Cardiac septum (tissue), 1 donor: ENCODE data around the genes CLUL1, SMCHD1 and EMILIN2.

GRCh38 chr18:217425-217910 is 50.4 kb downstream of the THOC1 start:
- PRO-cap: no peak

GRCh38 chr18:254130-254600 is 13.7 kb downstream of the THOC1 start:
- PRO-cap: no peak

DNA sequence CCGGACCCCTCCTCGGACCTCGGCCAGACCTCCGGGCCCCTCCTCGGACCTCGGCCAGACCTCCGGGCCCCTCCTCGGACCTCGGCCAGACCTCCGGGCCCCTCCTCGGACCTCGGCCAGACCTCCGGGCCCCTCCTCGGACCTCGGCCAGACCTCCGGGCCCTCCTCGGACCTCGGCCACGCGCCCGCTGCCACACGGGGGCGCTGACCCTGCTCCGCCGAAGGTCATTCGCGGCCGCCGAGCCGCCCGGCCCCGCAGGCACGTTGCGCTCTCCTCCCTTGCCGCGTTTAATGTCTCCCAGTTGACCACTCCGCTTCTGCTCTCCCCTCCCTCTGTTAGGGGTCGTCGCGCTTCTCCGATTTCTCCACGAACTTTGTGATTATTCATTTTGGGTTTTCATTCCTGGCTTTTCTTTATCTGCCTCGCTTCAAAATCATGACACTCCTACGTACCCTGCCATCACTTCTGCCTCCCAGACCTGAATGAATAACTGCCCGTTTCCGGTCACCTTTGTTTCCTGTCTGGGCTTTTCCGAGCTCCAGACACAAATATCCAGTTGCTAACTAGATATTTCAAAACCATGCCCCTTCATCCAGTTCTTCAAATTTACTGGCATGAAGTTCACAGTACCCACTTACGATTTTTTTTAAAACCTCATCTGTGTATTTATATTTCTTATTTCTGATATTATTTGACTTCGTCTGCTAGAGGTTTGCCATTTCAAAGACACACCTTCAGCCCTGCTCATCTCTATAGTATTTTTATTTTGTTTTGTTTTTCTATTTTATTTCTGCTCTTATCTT is 14.8 kb upstream of the COLEC12 start:
- PRO-cap: no peak

- PRO-cap: no peak
Observed at GRCh38 chr18:596667-597565, at the start of gene CLUL1. Gene CLUL1, plus strand, starts transcription at chr18:596988.

- PRO-cap: no peak
Observed at GRCh38 chr18:681301-681847, 23.9 kb downstream of the TYMS start.

DNA sequence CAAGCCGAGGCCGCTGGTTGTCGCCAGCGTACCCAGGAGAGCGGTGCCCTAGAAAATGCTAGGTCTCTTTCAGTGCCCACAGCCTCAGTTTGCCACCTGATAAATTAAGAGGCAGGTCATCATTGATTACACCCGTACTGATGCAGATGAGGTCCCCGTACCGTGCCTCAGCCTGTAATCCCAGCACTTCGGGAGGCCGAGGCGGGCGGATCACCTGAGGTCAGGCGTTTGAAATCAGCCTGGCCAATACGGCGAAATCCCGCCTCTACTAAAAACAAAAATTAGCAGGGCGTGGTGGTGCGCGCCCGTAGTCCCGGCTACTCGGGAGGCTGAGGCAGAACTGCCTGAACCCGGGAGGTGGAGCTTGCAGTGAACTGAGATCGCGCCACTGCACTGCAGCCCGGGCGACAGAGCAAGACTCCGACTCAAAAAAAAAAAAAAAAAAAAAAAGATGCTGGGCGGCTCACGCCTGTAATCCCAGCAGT is 656 bp upstream of the ENOSF1 start:
- PRO-cap: no peak

DNA sequence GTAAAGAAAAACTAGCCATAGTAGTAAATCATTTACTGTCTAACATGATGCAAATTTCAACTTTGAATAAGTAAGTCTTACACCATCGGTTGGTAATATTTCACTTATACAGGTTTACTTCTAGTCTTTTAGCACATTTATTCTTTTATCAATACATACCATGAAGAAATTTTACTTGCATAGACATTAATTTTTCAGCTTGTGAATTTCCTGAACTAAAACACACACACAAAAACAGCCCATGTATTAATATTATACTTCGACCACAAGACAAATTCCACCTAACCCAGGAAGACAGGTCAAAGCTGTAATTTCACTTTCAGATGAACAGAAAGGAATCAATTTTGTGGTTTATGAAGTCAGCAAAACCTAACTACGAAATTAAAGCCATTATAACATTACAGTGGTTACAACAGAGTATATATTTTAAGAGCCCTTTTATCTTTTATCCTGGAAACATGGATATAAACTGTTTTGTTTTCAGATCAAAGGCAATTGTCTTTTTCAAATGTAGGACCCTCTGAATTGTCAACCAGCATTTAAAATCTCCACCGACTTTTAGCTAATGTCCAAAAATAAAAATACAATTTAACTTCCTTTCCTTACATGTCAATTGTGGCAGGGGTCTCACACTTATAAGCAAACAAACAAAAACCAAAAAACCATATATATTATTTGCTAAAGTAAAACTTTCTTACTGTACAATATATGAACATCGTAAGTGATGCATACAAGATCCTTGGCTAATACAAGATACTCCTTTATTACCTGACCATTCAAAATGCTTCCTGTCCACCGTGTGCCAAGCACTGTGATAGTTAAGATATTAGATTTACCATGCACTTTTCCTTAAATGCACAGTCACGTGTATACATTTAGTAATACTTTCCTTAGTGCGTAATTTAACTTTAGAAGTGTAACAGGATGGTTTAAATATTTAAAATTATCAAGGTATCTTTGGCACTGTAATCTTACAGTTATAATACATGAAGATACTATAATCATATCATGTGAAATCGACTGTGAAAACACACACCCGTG is 1.6 kb downstream of the YES1 start:
- PRO-cap: no peak

- PRO-cap: unidirectional peak, minus-strand start at chr18:812851; unidirectional peak, minus-strand start at chr18:813220
Observed at GRCh38 chr18:812823-813434, 887 bp upstream of the YES1 start.

DNA sequence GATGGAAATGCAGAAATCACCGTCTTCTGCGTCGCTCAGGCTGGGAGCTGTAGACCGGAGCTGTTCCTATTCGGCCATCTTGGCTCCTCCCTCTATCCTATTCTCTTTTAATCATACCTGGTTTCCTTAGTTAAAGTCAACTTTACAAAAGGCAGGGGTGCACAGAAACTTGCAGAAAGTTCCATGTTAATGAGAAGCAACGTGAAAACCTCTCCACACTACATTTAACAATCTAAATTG is 617.4 kb downstream of the ADCYAP1 start:
- PRO-cap: no peak

DNA sequence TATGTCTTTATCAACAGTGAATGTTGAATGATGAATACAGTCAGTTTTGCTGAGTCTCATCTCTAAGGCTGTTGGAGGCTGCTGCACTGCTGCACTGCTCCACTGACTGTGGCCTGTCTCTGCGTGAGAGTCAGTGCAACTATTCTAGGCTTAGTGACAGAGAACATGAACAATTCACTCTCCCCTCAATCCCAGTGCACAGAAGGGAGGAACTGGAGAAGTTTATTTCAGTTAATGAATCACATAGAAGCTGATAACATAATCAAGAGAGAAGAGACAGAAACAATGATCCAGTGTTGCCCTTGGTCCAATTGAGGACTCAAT is 483.4 kb downstream of the METTL4 start:
- PRO-cap: no peak

DNA sequence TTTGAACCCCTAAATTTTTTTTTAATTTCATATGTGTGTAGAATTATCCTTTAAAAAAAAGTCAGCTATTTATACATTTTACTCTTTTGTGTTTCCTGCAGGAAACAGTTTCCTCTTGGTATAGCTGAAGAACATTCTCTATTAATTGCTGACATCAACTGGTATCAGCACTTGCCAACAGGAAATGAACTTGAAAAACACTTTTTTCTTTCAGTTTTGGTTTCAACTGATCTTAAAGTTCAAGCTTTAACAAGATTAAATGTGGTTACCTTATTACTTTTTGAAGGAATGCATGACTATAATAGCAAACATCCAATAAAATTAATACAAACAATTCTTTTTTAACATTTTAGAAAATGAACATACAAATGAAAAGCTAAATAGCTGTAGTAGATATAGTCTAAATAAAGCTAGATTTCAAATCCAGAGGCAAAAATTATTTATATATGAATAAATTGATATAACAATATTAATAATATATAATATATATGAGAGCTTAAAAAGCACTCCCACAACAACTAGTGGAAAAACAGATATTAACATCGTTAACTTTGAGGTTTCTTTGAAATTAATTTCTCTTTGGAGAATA is 34.4 kb downstream of the NDC80 start:
- PRO-cap: no peak

GRCh38 chr18:2655473-2655992 is at the start of gene SMCHD1:
Gene SMCHD1, plus strand, starts transcription at chr18:2655726.
- PRO-cap: bidirectional peak, plus-strand start at chr18:2655726, minus-strand start at chr18:2655565

DNA sequence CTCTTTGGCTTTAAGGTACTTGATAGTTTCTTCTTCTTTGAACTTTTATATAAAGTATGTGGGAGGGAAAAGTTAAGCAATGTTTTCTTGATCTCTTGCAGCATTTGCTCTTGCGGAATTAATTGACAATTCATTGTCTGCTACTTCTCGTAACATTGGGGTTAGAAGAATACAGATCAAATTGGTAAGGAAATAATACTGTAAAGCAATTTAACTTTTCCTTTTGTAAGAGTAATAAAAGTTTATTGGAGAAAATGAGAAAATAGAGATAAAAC is 17.6 kb downstream of the SMCHD1 start:
- PRO-cap: no peak

DNA sequence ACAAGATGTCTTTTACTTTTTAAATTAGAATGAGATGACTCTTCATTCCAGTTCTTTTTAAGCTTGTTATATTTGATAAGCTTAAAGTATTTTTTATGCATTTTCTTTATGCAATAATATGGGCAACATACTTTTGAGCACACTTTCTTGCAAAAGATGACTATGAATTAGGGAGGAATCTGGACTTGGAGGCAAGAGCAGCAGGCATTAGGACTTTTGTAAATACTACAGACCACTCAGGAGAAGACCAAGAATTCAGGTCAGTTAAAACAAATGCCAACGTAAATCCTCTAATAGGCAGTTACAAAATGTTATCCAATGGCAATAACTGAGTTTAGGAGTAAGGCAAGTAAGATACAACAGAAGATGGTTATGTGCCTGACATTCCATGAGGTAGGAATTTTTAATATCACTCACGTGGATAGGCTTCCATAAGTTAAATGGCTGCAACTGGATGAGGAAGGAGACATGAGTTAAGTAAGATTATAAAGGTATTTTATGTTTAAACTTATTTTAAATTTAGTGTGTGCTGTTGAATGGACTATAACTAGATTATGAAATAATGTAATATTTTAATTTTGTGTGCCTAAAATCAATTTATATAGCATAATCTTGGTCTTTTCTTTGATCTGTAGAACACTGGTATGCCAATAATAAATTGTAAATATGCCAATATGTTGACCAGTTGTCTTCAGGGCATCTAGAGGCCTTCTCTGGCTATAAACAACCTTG is 75.4 kb downstream of the SMCHD1 start:
- PRO-cap: no peak

- PRO-cap: no peak
Observed at GRCh38 chr18:2735403-2736381, 80.2 kb downstream of the SMCHD1 start.

GRCh38 chr18:2780642-2781204 is 66.1 kb upstream of the EMILIN2 start:
- PRO-cap: no peak

DNA sequence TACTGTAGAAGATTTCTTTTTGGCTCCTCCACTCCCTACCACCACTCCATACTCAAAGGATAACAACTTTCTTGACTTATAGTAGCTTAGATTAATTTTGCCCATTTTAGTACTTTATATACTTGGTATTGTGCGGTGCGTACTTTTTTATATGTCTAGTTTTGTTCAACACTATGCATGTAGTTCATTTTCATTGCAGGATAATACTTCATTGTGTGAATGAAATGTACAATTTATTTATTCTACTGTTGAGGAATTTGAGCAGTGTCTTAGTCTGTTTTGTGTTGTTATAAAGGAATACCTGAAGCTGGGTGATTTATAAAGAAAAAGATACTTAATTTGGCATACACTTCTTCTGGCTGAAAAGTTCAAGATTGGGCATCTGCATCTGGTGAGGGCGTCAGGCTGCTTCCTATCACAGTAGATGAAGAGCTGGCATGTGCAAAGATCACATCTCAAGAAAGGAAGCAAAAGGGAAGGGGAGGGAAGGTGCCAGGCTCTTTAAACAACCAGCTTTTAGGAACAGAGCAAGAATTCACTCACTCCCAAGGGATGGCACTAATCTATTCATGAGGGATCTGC is 60.0 kb upstream of the EMILIN2 start:
- PRO-cap: no peak

DNA sequence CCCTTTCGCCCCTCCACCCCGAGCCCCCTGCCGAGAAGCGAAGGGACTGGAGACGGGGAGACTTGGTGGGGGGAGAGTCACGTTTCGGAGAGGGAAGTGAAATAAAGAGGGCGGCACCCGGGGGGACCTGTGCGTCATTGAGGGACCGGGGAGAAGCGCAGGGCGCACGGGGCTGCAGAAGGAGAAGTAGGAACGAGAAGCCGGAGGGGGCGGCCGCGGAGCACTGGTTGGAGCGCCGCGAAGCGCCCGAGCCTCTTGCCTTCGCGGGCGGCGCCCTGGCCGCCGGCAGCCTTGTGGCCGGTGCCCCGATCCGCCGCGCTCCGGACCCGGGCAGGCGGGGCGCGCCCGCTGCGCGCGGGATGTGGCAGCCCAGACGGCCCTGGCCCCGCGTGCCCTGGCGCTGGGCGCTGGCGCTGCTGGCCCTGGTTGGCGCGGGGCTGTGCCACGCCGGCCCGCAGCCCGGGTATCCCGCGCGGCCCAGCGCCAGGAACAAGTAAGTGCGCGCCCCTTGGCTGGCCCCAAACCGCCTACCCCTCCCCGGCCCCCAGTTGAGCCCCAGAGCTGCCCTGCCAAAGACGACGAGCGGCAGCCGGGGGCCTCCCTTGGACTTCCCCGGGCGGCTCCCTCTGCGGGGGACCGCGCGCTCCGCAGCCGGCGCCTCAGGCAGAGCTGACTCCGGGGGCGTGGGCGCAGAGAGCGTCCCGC is at the start of gene EMILIN2:
Gene EMILIN2, plus strand, starts transcription at position 177 of the 705 bp plus-strand sequence.
- PRO-cap: bidirectional peak, plus-strand start at position 180 of the sequence, minus-strand start at position 64 of the sequence

DNA sequence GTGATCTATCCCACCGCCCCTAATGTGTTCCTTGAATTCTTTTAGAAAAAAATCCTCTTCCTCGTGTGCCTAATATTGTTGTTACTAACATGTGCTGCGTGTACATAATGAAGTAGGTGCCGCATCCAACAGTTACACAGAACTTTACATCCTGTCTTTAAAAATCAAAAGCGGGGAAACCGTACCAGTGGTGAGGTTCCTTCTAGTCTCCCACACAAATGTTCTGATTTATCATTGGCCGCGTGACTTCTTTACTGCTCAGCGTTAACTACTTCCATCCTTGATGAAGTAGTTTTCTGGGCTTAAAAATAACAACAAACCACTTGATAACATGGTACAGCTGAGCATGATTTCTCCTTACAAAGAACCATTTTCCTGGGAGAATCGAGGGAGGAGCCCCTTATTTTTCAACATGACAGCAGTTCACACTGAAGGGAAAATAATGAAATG is 9.7 kb downstream of the EMILIN2 start:
- PRO-cap: no peak

GRCh38 chr18:2970733-2971757 is 41.9 kb downstream of the LPIN2 start:
- PRO-cap: bidirectional peak, plus-strand start at chr18:2970960, minus-strand start at chr18:2970906